A375 (cell line): ENCODE results near the genes CEP126 and SLC35F2.

DNA sequence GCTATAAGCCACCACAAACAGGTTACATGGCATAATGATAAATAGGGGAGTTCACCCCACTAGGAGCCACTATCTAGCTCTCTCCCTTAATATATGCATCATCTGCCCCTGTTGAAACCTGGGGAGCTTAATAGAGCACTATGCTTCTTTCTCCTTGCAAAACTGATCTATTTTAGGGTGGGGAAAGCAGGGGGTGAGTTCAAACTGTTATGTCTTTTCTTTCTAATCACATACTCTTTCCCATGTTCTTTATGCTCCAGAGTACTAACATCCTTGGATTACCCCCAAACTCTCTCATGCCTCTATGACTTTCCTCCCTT lies 32.7 kb downstream of the PGR start:
- RAMPAGE, long total RNA = no peak

DNA sequence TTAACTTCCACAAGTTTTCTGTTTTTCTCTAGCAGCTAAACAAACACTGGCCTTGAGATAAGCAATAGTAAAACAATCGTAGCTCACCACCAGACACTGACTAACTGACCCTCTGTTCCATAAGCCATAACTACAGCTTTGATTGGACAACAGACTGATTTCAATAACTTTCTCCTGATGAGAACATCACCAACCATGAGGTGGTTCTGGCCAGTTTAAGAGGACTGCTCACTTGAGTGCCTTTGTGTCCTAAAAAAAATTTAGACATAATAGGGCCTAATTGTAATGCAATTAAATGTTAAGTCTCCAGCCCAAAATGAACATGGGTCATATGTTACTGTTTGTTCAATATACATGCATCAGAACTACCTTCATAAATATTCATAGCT lies 1.8 kb upstream of the CEP126 start:
- RAMPAGE, long total RNA = no peak

- RAMPAGE, long total RNA = no peak
These were observed 423 bp upstream of the CEP126 start for GRCh38 chr11:101914396-101914777.

GRCh38 chr11:101914778-101915560 lies at the start of gene CEP126:
CEP126 (plus strand) TSS chr11:101915010.
- RAMPAGE, long total RNA = no peak

DNA sequence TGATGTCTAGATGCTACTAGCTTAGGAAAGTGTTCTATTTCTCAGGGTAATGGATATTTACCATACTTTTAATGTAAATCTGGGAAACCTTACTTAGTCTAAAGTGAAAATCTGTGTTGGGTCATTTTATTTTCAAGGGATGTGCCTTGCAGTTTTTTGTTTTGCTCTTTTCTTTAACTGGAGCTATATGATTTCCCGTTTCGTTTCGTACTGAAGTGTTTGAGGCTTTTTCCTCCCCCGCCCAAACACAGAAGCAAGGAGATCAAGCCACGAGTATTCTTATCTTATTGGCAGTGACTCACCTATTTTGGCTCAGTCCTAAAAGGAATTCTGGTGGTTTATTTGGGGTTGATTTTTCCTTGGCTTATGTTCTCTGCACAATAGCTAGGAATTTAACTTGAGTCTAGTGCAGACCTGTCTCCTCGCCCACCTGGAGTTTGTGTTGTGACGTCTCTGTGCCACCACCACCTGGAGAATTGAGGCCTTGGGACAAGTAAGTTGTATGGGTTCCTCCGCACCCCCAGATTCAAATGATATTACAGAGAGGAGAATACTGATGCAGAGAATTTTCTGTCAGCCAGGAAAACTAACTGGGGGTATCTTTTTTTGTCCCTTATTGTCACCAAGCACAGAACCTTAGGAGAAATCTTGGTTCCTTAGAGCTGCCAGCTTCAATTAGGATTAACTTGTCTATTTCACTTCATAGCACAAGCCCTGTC lies 90.5 kb upstream of the BIRC3 start:
- RAMPAGE, long total RNA = no peak

GRCh38 chr11:102421306-102421613 lies 31.3 kb downstream of the TMEM123 start:
- RAMPAGE, long total RNA = no peak

DNA sequence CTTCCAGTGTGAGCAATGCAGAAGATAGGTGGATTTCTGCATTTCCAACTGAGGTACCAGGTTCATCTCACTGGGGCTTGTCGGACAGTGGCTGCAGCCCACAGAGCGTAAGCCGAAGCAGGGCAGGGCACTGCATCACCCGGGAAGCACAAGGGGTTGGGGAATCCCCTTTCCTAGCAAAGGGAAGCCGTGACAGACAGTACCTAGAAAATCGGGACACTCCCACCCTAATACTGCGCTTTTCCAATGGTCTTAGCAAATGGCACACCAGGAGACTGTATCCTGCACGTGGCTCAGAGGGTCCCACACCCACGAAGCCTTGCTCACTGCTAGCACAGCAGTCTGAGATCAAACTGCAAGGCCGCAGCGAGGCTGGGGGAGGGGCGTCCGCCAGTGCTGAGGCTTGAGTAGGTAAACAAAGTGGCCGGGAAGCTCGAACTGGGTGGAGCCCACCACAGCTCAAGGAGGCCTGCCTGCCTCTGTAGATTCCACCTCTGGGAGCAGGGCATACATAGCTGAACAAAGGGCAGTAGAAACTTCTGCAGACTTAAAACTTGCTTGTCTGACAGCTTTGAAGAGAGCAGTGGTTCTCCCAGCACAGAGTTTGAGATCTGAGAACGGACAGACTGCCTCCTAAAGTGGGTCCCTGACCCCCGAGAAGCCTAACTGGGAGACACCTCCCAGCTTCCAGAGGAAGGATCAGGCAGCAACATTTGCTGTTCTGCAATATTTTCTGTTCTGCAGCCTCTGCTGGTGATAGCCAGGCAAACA lies 13.7 kb downstream of the TMEM123 start:
- RAMPAGE, long total RNA = no peak

DNA sequence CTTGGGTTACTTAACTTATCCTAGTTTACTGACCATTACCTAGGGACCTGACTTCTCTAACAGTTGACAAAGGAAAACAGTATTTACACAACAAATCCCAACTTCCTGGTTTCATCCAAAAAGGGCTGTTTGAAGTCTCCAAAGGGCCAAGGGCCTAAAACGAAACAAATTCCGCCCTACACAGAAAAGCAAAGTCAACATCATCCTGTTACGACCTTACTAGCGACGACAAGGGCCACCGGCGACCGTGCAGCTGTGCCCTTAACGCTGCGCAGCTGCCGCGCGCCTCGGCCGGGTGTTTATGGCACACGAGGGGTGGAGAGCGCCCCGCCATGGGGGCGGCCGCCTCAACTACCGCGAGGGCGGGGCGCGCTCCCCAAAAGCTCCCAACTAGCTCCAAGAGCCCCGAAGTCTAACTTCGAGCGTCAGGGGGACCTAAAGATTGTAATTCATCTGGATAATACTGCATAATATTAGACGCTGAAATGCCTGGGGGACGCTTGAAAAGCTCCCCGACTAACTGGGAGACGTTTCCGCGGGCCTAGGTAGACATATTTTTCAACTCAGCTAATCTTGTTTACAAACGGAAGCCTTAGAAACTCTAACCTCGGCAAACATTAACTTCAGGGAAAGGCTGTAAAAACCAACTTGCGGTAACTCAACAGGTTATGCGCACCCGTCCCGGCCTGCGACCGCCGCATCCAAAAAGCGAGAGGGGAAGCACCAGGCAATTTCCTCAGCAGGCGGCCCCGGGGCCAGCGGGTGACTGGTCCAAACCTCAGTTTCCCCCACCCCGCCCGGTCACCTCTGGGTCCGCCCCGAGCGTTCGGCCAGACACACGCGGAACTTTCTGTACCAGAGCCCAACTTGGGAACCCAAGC lies 737 bp downstream of the TMEM123 start:
- RAMPAGE, long total RNA = no peak

DNA sequence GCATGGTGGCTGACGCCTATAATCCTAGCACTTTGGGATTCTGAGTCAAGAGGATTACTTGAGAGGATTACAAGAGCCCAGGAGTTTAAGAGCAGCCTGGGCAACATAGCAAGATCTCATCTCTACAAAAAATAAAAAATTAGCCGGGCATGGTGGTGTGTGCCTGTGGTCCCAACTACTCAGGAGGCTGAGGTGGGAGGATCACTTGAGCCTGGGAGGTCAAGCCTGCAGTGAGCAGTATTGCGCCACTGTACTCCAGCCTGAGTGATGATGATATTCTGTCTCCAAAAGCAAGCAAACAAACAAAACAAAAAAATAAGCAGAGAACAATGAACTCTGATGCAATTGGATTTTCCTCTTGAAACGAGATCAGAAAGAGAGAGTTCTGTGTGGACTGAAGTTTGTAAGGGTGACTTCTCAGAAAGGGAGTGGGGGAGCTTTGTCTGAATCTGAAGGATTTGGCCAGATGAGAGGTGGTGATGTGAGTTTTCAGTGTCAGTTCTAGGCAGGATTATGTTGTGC lies 5.9 kb upstream of the TMEM123 start:
- RAMPAGE, long total RNA = no peak

GRCh38 chr11:102829652-102830031 lies 13.8 kb downstream of the MMP3 start:
- RAMPAGE, long total RNA = no peak

DNA sequence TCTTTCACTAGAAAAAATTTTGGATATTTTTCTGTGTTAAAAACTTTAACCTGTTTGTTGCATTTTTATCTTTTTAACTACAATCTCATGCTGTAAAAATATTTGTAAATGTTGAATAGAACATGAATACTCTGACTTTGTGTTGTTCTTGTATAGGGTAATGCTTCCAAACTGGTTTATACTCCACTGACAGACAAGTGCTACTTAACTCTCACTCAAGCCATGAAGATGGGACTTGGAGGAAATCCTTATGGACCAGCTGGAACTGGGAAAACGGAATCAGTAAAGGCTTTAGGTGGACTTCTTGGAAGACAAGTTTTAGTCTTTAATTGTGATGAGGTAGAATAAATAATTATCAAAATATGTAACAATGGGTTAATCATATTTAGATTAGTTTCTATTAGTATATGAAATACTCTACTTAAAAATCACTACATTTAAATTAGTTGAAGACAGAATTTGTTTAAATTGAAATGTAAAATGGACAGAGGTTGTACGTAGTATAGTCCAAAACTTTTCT lies 60.8 kb downstream of the DYNC2H1 start:
- RAMPAGE, long total RNA = no peak

GRCh38 chr11:104970573-104970903 lies 2.2 kb upstream of the CASP4 start:
- RAMPAGE, long total RNA = no peak

- RAMPAGE, long total RNA = no peak
These were observed 26.2 kb upstream of the CARD16 start for GRCh38 chr11:105071369-105071678.

DNA sequence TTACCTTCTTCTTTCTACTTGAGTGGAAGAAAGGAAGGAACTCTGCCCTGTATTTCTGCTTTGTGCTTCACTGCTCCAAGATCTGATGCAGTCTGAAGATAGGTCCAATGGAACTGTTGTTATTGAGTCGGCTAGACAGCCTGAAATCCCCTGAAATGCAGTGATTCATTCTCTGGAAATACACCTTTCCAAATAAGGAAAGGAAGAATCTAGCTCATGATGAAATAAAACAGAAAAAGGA lies 322.8 kb downstream of the GUCY1A2 start:
- RAMPAGE, long total RNA = no peak

GRCh38 chr11:107391954-107392362 lies 65.7 kb downstream of the CWF19L2 start:
- RAMPAGE, long total RNA = no peak

DNA sequence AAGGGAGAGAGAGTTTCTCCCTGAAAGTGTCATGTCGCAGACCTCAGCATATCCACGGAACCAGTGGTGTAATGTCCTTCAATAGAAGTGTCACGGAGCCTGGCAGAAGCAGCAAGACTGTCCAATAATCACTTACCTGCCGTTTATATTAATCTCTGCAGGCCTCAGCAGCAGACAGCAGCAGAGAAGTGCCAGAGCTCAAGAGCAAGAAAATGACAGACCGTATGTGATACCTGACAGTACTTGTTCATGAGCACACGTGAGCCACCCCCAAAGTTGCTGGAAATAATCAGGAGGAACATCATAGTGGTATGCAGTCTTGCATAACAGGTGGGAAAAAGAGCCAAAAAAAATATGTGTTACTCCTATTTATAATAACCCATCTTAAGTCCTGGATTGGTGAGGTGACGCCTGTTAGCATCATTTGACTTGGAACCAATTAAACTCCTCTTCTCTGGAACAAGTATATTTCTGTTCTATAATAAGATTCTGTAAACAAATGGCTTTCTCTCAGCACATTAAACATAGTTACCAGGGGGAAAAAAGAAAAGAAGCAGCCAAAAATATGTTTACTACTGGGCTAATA lies 7.7 kb upstream of the SLN start:
- RAMPAGE, long total RNA = no peak

- RAMPAGE, long total RNA = start-site peak on the minus strand at chr11:107858787-107858813, 50 and 20 reads in 2 replicates
These were observed at the start of gene SLC35F2 for GRCh38 chr11:107858087-107859105. SLC35F2 (minus strand) TSS chr11:107858787.

DNA sequence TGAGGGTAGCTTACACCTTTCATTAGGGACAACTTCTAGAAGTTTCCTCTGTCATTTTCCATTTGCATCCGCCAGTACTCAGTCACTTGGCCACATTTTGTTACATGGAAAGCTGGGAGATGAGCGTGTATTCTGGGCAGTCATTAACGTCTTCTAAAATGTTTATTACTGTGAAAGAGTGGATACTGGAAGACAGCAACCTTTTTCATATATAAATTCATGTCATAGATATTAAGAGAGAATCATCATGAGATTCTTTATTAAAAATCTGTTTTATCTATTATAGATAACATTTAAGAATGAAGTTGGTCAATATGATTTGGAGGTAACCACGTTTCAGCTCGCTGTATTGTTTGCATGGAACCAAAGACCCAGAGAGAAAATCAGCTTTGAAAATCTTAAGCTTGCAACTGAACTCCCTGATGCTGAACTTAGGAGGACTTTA lies 26.1 kb upstream of the ACAT1 start:
- RAMPAGE, long total RNA = no peak

DNA sequence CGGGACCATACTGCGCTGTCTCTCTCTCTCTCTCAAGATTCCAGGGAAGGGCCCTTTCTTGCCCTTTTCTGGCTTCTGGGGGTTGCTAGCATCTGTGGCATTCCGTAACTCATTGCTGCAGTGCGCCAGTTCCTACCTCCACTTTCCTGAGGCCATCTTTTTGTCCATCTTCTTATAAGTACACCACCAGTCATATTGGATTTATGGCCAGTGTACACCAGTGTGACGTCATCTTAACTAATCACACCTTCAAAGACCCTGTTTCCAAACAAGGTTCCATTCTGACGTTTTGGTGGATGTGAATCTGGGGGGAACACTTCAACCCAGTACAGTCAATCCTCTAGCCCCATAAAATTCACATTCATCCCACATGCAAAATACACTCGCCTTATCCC lies 7.1 kb upstream of the ACAT1 start:
- RAMPAGE, long total RNA = no peak

DNA sequence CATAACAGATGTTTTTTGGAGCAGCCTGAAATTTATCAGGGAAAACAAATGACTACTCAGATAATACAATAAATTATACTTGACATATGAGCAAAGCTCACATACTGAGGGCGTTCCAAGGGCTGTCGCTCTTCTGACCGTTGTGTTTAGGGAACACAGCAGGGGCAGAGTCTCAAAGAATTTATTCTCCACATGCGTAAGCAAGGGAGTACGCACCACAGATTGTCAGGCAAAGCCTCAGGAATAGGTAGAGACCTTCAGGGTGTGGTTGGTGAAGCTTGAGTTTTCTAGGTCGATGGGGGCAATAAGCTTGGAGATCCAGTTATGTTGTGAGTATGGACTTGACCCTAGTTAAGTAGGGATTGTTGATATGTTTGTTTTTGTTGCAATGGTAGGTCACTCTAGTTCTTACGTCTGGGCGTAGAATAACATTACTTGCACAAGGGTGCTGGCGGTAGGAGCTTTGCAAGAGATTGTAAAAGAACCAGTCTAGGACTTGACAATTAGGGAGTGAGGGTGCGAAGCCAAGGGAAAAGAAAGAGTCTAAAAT lies 860 bp downstream of the ACAT1 start:
- RAMPAGE, long total RNA = no peak